Placental pericyte (primary cell): Measurements from ENCODE around the genes TIMM29 and SMARCA4.

GRCh38 chr19:10395996-10396251 lies 7.4 kb downstream of the CDC37 start:
- CAGE, long polyA plus RNA: no peak

- CAGE, long polyA plus RNA: no peak
Observed at GRCh38 chr19:10564723-10565435, 931 bp downstream of the KRI1 start.

DNA sequence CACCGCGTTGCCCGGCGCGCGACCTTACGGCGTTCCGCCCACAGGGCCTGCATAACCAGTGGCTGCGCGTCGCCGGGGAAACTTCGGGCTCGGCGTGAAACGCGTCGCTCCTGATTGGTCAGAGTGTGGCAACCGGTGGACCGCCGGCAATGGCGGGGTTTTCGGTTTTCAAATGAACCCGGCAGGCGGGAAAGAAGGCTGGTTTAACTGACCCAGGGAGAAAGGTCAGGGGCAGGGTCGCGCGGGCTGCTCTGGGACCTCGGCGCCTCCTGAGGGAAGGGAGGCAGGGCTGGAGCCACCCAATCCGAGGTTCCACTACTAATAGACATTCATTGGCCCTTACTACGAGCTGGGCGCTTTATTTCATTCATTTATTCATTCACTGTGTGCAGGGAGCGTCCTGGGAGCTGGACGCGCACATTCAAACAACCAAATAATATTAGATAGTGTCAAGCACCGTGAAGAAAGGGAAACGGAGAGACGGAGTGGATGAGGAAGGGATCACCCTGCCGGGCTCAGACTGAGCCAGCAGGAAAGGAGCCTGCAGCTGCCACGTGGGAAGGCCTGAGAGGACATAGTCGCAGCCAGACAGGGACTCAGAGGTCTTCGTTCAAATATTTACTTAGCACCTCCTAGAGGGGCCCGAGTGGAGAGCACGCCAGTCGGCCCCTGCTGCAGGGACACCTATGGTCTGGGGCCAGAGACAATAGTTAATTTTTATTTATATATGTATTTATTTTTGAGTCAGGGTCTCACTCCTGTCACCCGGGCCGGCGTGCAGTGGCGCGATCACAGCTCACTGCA lies 519 bp upstream of the CDKN2D start:
- CAGE, long polyA plus RNA: no peak

DNA sequence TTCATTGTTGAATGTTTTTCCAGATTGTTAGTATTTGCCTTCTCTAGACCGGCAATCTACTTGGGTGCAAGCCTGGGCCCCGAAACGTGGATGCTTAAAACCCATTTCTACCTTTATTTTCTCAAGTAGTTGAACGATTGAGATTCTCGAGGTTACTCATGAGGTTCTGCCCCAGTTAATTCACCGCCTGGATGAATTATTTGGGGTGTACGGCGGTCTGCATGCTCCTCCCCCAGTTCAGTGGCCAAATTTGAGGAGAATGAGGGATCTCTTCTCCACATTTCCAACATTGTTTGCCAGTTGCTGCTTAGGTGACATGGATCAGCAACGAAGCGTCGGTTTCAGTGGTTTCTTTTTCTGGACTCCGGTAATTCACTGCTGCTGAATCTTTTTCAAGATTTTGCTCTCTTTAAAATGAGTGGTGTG lies 1.1 kb downstream of the ILF3 start:
- CAGE, long polyA plus RNA: no peak

DNA sequence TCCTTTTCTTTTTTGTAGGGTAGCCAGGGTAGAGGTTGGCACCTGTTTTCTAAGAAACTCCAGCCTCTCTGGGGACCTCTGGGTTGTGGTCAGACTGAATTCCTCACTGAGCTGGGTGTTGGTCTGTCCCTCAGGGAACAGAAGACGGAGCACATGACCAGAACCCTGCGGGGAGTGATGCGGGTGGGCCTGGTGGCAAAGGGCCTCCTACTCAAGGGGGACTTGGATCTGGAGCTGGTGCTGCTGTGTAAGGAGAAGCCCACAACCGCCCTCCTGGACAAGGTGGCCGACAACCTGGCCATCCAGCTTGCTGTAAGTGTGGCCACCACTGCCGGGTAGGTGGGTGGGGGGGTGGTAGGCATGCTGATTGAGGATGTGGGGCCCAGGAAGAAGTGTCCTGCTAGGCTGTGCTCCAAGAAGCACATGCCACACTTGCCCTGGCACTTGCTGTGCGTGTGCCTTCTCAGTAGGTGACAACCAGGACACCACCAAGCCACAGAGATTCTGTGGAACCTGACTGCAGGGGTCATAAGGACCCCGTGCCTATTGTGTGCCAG lies 17.2 kb downstream of the ILF3 start:
- CAGE, long polyA plus RNA: no peak

- CAGE, long polyA plus RNA: no peak
Observed at GRCh38 chr19:10695424-10696279, 5.6 kb upstream of the QTRT1 start.

GRCh38 chr19:10727870-10728253 lies 10.0 kb downstream of the DNM2 start:
- CAGE, long polyA plus RNA: no peak

- CAGE, long polyA plus RNA: no peak
Observed at GRCh38 chr19:10740737-10741130, 22.9 kb downstream of the DNM2 start.

- CAGE, long polyA plus RNA: no peak
Observed at GRCh38 chr19:10747144-10747688, 29.3 kb downstream of the DNM2 start.

DNA sequence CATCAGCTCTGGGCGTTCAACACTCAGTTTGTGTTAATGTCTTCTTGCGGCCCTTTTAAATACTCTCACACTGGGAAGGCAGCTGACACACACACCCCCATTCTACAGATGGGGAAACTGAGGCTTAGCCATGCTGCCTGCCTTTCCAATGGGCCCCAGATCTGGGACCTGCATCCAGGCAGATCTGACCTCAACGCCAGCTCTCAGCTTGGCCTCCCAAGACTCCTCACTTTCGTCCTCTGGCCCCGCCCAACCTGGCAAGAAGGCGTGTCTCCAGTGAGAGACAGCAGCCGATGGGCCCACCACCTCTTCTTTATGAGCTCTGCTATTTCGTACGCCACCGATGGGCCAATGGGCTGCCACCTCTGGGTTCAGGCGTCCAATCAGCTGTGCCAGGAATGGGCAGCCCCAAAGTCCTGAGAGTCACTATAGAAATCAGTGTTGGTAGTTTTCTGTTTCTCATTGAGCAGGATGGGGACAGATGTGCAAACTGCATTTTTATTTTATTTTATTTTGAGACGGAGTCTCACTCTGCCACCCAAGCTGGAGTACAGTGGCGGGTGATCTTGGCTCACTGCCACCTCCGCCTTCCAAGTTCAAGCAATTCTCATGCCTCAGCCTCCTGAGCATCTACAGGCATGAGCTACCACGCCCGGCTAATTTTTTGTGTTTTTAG lies 43.8 kb downstream of the DNM2 start:
- CAGE, long polyA plus RNA: no peak

DNA sequence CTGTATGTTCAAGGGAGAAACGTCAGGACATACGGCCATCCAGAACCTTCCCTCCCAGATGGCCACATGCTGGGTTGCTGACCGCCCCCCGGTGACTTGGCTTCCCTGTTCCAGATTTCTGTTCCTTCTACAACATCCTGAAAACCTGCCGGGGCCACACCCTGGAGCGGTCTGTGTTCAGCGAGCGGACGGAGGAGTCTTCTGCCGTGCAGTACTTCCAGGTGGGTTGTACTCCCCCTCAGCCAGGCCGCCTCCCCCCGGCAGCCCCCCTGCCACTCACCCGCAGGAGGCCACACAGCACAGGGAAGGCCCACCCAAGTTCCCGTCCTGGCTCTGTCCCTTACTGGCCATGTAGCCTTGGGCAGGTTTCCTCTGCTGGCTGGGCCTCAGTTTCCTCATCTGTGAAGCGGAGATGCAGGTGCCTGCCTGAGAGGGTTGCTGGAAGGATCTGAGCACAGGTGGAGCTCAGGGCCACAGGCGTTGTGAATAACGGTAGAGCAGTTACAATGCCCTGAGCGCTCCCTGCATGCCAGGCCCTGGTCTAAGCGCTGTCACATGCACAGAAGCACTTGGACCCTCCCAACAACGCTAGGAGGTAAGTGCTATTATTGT lies 20.4 kb downstream of the YIPF2 start:
- CAGE, long polyA plus RNA: no peak

DNA sequence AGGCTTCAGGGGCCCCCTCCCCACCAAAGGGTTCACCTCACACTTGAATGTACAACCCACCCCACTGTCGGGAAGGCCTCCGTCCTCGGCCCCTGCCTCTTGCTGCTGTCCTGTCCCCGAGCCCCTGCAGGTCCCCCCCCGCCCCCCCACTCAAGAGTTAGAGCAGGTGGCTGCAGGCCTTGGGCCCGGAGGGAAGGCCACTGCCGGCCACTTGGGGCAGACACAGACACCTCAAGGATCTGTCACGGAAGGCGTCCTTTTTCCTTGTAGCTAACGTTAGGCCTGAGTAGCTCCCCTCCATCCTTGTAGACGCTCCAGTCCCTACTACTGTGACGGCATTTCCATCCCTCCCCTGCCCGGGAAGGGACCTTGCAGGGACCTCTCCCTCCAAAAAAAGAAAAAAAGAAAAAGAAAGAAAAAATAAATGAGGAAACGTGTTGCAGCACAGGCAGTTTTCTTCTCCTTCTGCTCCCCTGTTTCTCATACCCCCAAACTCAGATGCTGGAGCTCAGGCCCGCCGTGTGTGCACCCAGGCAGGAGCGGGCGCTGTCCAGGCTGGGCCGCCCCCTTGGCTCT lies 6.0 kb downstream of the YIPF2 start:
- CAGE, long polyA plus RNA: no peak

DNA sequence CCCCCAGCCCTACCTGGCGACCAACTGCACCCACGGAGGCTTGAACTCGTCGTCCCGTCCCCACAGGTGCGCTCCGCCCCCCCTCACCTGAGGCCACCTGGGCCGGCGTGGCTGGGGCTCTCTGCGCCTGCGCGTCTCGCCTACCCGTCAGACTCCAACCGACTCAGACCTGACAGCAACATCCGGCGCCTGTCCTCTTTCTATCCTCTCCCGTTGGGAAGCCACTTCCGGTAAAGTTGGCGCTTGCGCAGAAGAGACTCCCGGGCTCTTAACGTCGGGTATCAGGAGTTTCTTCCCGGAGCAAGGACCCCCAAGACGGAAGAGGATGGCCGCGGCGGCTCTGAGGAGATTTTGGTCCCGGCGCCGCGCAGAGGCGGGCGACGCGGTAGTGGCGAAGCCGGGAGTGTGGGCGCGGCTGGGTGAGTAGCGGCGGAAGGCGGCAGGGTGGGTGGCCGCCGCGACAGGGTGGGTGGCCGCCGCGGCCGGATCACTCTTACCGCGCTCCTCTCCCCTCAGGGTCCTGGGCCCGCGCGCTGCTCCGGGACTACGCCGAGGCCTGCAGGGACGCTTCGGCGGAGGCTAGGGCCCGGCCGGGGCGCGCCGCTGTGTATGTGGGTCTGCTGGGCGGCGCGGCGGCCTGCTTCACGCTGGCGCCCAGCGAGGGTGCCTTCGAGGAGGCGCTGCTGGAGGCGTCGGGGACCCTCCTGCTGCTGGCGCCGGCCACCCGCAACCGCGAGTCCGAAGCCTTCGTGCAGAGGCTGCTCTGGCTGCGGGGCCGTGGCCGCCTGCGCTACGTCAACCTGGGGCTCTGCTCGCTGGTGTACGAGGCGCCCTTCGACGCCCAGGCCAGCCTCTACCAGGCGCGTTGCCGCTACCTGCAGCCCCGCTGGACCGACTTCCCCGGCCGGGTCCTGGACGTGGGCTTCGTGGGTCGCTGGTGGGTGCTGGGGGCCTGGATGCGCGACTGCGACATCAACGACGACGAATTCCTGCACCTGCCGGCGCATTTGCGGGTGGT lies at the start of gene TIMM29:
TIMM29 (plus strand) TSS at position 314 of the 1,018 bp plus-strand sequence.
- CAGE, long polyA plus RNA: no peak

DNA sequence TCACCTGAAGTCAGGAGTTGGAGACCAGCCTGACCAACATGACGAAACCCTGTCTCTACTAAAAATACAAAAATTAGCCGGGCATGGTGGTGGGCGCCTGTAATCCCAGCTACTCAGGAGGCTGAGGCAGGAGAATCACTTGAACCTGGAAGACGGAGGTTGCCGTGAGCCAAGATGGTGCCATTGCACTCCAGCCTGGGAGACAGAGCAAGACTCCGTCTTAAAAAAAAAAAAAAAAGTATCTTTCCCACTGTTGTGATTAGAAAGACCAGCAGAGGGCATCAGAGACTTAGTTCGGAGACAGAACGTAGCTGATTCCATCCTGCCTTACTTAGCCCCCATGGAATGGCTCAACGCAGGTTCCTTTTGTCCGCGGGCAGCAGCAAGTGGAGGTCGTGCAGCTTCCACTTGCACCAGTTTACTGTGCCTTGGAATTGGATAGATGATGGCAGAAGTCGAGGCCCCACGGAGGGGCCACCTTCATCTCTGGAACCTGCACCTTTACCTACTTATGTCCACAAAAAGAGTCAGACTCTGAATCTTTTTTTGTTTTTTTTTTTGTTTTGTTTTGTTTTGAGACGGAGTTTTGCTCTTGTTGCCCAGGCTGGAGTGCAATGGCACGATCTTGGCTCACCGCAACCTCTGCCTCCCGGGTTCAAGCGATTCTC lies 8.1 kb downstream of the TIMM29 start:
- CAGE, long polyA plus RNA: no peak

GRCh38 chr19:10960115-10960619 lies 663 bp upstream of the SMARCA4 start:
- CAGE, long polyA plus RNA: no peak

- CAGE, long polyA plus RNA: no peak
Observed at GRCh38 chr19:10960777-10961937, at the start of gene SMARCA4. Gene SMARCA4, plus strand, starts transcription at chr19:10961030.

- CAGE, long polyA plus RNA: no peak
Observed at GRCh38 chr19:10976143-10976416, 15.2 kb downstream of the SMARCA4 start.

- CAGE, long polyA plus RNA: no peak
Observed at GRCh38 chr19:11154646-11155004, 957 bp downstream of the SPC24 start.

- CAGE, long polyA plus RNA: no peak
Observed at GRCh38 chr19:11198750-11199554, 1.6 kb upstream of the KANK2 start.

DNA sequence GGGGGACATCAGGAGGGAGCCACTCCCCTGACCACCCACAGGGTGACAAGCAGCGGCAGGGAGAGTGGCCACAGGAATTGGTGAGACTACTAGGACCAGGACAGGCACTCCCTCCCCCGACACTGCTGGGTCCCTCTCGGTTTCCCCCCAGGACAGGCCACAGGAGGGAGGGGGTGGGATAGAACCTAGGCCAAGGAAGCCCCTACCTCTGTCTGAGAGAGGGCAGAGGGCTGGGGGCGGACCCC lies 9.0 kb downstream of the DOCK6 start:
- CAGE, long polyA plus RNA: no peak